Hair follicular keratinocyte (primary cell): ENCODE measurements around the gene TRNT1.

- RAMPAGE, long total RNA, result no peak
Measured at GRCh38 chr3:74498-75347, 121.8 kb upstream of the CHL1 start.

DNA sequence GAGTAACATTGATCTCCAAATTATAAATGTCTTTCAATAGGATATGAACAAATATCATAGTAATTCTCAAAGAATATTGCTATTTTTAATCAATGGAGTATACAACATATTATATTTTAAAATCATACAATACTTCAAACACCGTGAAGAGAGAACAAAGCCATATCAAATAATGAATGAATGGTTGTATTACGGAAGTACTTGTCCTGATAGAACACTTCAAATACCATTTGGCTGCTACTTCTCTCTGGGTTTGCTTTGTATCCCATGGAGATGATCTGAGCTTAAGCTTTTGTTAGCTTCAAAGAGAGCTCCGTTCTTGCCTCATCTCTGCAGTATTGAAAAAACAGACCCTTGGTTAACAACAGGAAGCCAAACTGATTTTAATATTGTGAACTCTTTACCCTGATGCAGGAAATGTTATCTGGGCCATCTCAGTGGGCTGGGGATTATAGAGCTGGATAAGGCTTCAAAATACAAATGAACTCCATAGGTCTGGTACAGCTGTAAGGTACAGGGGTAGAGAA lies 101.0 kb downstream of the CHL1 start:
- RAMPAGE, long total RNA, result no peak

DNA sequence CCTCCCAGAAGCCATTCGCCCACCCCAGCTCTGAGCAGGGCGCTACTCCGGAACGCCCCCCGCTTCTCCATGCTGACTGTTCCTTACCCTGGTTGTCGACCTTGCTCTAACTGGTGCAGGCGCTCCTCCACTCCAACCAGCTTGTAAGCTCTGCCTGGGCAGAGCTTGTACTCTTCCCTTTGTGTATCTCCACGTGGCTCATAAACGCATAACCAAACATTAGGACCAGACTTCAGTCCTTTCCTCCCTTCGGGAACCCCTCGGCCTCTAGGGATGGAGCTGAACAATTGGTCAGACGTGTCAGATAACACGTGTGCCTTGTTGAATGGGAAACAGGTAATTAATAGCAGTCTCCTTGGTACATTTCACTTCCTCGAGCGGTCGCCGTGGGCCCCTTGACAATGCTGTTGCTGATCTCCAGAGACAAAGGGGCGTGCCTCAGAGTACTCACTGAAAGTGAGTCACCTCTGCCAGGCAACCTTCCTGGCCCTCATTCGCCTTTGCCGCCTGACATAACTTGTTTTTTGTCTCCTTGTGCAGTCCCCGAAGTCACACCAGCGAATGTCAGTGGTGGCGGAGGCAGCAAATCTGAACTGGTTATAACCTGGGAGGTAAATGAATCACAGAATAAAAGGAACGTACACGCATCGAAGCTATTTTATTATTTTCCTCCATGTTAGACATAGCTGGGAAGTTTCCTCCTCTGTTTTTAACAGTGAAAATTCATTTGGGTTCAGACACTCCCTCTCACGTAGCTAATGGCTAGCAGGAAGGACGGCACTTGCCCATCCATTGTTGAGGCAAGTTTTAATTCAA lies 71.6 kb downstream of the IL5RA start:
- RAMPAGE, long total RNA, result no peak

- RAMPAGE, long total RNA, result start-site peak on the plus strand at chr3:3126937-3126984, 74 and 105 reads in 2 replicates
Measured at GRCh38 chr3:3126075-3127145, at the start of gene TRNT1. TRNT1 (plus strand) TSS chr3:3126940.

DNA sequence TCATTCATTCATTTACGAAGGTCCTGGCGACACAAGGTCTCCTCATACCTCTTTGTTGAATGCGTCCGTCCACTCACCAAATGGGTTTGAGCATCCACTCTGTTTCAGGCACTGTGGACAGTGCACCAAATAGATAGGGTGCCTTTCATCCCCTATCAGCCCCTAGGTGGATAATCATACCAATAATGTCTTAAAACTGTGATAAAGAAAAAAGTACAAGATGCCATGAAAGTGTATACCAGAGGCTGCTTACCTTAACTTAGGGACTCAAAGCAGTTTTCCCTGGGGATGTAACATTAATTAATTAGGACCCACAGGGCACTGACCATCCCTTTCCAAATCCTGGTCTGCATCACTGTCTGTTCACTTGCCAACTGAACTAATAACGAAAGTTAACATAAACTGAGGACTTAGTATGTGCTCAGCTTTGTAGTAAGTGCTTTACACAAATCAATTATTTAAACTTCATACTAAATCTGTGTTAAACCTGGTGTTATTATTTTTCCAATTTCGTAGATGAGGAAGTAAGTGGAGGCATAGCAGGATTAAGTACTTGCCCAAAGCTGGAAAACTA lies 37.1 kb upstream of the LRRN1 start:
- RAMPAGE, long total RNA, result no peak

DNA sequence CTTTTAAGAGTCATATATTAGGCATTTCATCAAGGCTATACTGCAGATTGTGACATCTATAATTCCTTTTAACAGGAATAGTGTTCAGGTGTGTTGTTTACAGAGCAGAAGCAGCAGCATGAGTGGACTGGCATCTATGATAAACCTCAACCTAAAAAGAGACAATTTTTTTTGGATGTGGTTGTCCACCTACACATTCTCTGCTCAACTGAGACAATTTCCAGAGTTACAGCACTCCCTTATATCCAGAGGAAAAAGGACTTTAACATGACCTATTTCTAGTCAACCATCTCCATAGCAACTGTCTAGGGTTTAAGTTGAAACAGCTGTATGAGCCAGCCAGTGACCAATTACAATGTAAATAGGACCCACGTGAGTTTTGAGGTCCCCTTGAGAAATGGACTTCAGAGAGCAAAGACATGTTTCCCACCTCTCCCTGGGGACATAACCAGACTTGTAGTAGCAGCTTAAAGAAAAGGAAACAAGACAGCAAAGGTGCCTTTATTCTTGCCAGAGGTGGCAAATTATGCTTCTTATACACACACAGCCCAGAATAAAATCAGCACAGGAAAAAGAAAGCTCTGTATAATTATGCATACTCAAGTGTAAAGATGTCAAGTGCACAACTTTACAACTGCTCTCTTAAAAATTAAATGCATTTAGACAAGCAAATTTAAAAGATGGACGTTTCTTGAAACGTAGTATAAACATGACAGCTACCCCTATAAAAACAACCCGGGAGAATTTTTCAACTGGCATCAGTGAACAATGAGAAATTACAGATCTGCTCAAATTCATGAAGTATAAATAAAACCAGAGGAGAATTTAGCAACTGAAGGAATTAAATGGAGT lies 40.3 kb downstream of the SUMF1 start:
- RAMPAGE, long total RNA, result no peak

DNA sequence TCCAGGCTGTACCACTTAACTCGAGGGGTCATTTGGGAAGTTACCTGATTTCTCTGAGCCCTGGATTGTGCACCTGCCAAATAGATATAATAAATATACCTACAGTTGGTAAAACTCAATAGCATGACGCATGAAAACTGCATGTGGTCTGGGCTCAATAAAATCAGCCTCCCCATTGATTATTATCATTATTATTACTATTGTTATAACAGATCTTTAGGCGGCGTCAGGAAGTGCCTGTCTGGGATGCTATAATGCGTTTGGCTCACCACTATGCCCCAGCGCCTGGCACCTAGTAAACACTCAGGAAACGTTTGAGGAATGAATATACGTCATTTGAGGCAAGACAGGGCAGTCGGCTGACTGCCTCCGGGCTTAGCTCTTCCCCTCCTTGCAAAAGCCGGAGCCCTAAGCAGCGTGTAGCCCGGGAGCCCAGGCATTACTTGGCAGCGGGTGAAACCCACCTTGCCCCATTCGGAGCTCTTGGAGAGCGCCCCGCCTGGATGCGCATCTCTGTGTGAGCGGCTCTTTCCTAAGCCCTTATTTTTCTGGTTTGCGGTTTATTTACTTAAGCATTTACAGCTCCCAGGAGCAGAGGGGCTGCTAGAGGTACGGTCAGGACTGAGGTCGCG lies 1.0 kb upstream of the ITPR1 start:
- RAMPAGE, long total RNA, result no peak

- RAMPAGE, long total RNA, result no peak
Measured at GRCh38 chr3:4494303-4495374, 1.5 kb downstream of the ITPR1 start.

DNA sequence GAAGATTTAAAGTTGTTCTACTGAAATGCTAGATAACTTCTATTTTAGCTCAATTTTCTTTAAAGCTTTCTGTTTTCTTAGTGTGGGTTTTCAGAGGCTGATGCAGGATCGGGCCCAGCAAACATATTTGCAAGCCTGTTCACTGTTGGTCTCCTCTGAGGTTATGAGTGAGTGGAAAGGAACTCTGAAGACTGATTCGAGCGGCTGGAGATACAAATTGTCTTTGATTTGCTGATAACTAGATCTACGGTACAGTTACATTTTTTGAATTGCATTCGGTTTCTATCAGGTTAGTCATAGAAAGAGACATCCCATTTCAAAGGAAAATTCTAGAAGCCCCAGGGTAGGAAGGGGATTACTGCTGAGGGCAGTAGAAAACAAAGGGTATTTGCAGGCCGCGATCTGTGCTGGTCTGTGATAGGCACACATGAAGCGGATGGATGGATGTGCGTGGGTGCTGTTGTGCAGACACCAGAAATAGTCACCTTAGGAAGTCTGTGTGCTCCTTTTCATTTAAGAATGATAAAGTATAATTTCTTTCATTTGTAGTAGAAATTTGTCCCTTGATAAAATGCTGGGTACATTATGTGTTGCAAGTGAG lies 228.4 kb downstream of the ITPR1 start:
- RAMPAGE, long total RNA, result no peak

DNA sequence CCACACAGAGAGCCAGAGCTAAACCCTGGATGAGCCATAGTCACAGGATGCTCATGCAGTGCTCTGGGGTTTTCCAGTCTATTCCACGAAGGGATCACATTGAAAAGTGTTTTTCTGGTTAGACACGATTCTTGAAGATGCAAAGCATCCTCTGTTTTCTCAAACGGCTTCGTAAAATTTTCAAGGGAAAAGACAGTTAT lies 230.0 kb downstream of the ITPR1 start:
- RAMPAGE, long total RNA, result no peak

GRCh38 chr3:4877306-4877871 lies 101.8 kb upstream of the BHLHE40 start:
- RAMPAGE, long total RNA, result no peak

DNA sequence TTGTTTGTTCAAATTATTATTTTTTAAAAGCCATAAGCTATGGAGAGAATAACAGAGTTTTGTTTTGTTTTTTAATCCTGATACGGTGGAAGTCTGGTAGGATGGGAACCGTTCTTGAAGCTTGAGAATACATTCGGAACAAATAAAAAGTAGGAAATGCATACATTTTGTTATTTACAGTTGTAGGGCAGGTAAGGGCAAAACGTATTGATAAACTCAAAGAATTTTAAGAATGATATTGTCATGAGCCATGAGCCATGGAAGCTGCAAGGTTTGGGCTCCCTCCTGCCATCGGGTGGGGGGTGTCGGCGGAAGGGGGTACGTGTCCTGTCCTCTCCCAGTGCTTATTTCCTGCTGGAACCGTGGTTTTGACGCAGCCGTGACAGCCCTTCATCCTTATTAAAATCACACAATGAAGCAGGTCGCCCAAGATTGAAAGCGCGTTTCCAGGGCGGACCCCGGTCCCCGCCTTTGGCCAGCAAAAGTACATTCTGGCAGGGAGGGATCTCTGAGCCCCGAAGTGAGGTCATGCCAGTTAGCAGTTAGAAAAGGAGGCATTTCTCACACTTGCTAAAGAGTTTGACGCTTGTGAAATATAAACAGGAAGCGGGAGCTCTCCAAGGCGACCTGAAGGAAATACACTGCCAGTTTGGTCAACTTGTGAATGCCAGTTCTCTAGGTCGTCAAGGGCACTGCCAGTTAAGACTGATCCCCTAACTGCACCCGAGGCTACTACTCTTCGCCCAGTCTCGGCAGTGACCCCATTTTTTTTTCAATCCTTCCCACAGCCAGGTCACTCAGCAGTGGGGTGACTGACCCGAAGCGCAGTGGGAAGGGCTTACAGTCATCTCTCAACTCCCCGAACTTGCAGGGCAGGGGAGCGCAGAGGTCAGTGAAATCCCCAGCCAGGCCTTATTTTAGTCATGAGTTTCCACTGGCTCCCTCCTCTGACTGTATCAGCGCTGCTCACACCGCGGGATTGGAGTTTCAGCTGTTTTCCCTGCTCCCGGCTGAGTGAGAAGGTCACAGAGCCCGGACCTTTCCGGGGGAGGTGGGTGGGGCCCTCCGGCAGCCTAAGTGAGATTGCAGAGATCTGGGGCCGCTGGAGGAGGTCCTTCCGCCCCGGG lies 2.2 kb upstream of the BHLHE40 start:
- RAMPAGE, long total RNA, result no peak

DNA sequence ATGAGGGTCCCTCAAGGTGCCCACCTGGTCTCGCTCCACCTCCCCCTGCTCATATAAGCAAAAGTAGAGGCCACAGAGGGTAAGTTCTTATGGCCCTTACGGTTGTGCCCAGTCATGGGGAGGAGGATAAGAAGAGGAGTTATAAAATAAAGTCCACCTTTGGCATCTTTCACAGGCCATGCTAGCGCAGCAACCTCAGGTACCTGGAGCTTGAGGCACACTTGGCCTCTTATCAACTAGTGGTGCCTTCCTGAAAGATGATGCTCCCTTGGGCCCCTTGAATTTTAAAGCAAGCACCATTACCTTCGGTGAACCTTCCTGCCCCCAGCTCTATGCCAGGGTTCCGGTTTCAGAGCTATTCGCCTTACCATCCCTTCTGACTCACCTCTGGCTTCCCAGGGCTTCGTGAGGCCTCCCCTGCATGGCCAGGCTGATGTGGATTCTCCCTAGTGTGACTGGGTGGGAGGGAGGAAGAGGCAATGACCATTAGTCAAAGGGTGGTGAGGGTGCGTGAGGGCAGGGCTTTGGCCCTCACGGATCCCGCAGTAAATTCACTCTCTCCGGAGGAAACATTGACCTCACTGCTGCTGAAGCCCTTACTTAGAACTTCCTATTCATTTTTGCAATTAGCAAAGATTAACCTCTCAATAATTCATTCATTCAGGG lies 16.2 kb downstream of the BHLHE40 start:
- RAMPAGE, long total RNA, result no peak

GRCh38 chr3:5016438-5016879 lies 37.2 kb downstream of the BHLHE40 start:
- RAMPAGE, long total RNA, result no peak

- RAMPAGE, long total RNA, result no peak
Measured at GRCh38 chr3:5017574-5018493, 38.6 kb downstream of the BHLHE40 start.

GRCh38 chr3:5019401-5020040 lies 40.3 kb downstream of the BHLHE40 start:
- RAMPAGE, long total RNA, result no peak

GRCh38 chr3:5039282-5039577 lies 60.0 kb downstream of the BHLHE40 start:
- RAMPAGE, long total RNA, result no peak

GRCh38 chr3:5199202-5200021 lies 11.9 kb downstream of the EDEM1 start:
- RAMPAGE, long total RNA, result no peak

- RAMPAGE, long total RNA, result no peak
Measured at GRCh38 chr3:5204792-5205456, 17.4 kb downstream of the EDEM1 start.

DNA sequence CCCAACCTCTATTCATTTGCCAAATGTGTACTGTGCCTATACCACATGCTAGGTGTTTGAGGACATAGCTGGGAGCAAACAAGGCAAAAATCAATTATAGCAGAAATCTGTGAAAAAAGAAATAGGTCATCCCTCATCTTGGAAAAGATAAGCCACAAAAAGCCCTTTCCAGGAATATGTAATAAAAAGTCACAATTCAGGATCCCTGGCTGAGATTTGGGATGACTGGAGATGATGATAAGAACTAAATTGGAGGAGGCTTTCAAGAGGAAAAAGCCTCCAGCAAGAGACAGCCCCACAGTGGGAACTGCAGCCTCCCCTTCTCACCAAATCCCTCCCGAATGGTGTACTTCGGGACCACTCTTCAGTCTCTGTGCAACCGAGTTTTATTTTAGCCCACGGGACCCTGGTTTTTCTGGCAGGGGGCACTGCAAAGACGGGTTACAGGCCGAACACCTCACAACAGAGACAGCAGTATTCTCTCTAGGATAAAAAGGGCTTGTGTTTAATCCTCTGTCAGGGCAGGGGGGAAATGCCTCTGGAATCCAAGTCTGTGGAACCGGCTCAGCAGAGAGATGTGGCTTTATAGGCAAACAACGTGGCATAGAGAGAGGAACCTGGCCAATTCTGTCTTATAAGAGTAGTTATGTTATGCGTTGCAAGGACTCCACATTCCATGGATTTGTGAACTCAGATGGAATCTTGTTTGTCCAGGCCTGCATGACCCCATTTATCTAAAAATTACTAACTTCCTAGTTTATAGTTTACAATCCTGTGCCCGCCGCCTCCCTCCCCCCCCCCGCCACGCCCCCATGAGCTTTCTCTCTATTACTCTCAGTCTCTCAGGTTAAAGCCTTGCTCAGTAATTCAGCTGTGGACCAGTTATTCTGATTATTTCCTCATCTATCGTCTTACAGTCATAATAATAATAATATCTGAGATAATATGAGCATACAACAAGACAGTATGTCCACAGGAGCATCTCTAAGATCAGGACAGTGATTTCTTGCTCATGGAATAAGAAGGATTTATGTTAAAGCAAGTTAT lies 1.1 kb upstream of the LMCD1 start:
- RAMPAGE, long total RNA, result no peak